A673 (cell line): ENCODE results near the genes PFDN1 and HBEGF.

DNA sequence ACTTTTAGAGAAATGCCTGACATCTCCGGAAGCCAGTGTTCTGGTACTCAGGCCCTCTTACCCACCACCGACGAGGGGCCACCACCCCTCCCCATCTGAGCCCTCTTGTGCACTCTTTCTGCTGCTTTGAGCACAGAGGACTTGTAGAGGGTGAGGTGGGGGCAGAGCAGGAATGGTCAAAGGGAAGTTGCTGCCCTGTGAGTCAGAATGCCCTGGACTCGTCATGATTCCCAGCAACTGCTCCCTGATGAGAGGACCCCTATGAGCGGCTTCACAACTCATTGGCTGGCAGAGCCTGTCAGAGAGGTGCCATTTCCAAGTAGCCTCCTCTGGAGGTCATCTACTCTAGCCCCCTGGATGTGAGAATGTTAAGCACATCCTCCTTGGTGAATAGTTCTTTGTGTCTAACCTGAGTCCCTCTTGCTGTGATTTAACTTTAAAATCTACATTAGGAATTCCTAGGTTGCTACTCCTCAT lies 813 bp downstream of the ECSCR start:
- PRO-cap: no peak

- PRO-cap: no peak
Observed at GRCh38 chr5:139474780-139475197, 4.0 kb downstream of the SMIM33 start.

GRCh38 chr5:139511753-139511973 lies 29.1 kb upstream of the STING1 start:
- PRO-cap: no peak

- PRO-cap: no peak
Observed at GRCh38 chr5:139566478-139566860, 5.3 kb downstream of the UBE2D2 start.

DNA sequence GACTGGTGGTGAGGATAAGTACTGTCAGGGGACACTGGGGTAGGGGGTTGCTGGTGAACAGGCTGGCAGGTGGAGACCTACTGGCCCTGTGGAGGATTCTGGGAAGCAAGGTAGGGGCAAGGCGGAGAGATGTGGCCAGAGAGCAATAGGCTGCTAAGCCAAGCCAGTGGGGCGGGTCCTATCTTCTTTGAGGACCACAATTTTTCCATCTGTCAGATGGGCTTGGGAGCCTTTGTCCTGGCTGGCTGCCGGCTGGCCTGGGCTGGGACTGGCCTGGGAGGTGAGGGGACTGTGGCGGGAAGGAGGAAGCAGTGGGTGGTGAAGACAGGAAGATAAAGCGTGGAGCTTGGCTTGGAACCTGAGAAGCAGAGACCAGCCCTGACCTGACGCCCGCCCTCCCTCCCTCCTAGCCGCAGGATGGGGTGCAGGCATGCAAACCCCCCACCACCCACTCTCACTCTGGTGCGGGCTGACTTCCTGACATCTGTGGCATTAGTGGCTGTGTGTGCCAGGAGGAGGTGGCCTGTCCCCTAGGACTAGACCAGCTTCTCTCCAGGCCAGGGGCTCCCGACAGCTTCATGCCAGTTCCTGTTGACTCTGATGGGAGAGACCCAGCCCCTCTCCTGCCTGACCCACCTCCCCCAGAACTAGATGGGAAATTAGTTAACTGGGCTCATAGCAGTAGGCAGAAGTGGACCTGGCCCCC lies 9.5 kb downstream of the CXXC5 start:
- PRO-cap: no peak

DNA sequence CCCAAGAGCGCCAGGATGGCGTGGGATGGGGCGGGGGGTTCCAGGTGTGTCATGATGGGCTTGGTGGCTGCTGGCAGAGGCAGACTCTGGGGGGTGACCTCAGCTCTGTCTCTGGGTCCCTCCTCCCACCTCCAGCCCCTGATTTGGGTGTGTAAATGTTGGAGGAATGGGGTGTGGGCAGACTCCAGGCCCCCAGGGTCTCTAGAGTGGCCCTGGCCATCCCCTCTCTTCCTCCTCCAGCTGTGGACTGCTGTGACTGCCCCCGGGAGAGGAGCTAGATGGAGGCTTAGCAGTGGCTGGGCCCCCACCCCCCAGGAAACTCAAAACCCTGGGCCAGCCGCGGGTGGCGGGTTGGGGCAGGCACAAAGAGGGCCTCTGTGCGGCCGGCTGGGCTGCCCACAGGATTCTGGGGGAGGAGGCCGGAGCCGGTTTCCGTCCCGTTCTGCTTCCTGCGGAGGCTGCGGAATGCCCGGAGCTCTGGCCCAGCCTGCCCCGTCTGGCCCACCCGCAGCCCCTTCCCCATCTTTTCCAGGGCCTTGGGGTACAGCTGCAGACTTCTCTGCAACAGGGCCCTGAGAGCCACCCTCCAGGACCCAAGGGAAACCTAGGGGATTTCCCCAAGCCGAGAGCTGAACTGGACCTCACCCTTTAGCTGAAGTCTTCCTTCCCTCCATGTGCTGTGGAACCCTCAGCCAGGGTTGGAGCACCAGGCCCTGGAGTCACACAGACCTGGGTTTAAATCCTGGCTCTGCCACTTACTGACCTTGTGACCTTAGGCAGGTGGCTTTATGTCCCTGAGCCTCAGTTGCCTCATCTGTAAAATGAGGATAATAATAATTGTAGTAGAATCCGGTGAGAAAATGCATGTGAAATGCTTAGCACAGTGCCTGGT lies 23.3 kb downstream of the CXXC5 start:
- PRO-cap: no peak

- PRO-cap: no peak
Observed at GRCh38 chr5:139676688-139677522, 28.8 kb downstream of the CXXC5 start.

- PRO-cap: unidirectional peak, plus-strand start at chr5:139683419
Observed at GRCh38 chr5:139683242-139683496, 35.0 kb downstream of the CXXC5 start.

DNA sequence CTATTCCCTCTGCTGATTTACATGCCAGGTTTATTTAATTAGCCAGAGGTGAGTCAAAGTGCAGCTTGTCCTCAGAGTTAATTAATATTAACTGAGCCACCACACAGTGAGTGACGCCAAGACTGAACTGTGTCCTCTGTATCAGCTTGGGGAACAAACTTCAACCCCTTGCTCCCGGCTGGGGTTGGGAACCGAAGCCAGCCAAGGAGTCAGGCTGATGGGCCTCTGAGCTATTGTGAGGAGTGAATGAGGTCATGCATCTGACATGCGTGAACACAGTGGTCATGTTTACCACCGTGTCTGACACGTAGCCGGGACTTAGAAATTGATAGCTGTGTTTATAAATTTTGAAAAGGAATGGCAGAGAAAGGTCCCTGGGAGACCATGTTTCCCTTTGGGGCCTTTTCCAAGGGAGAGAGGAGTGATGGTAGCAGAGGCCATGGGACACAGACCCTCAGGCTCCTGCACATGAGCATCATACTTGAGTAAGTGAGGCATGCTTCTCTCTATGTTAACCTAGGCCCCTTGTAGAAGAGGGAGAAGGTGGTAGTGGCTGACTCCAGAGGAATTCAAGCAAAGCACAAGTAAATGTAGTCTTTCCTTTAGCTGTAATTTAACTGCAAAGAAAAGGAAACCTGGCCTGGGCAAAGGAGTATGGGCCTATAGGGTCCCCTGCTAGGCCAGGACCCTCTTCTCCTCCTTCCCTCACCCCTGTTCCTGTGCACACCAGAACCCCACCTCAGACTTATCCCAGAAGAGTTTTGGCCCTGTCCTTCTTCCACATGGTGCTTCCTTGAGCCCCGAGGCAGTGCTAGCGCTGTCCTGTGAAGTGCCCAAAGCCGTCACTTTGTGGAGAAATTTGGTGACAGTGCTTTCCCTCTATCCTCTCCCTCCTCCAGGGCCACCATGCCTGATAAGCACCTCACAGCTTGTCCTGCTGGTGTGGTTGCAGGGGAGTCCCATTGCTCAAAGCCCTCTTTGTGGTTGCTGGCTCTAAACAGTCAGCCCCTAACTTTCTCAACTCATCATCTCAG lies 17.4 kb downstream of the IGIP start:
- PRO-cap: no peak

DNA sequence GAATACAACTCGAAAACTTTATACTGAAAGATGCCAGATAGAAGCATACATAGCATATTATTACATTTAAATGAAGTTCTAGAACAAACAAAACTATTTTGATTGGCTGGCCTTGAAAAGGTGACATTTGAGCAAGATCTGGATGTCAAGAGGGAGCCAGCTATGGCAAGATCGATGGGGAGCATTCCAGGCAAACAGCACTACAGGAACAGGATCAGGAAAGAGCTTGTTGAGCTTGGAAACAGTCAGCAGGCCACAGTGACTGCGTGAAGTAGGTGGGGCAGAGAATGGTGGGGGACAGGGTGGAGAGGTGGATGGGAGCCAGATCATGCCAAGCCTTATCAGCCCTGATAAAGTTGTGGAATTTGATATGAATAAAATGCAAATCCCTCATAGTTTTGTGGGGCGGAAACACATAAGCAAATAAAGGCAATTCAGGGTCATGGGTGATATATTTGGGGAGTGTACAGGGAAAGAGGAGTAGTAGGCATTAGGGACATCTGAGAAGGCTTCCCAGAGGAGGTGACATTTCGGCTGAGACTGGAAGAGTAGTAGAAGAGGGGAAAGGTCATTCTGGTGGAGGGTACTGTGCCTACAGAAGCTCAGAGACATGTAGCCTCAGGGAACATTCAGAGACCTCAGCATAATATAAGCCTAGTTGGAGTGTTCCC lies 9.9 kb upstream of the CYSTM1 start:
- PRO-cap: no peak

GRCh38 chr5:140219641-140220063 lies 44.7 kb downstream of the CYSTM1 start:
- PRO-cap: no peak

GRCh38 chr5:140257437-140258102 lies 45.3 kb downstream of the PFDN1 start:
- PRO-cap: no peak

GRCh38 chr5:140259268-140260110 lies 43.4 kb downstream of the PFDN1 start:
- PRO-cap: no peak

GRCh38 chr5:140273268-140273851 lies 29.5 kb downstream of the PFDN1 start:
- PRO-cap: no peak

GRCh38 chr5:140280461-140281192 lies 22.3 kb downstream of the PFDN1 start:
- PRO-cap: no peak

GRCh38 chr5:140302538-140303615 lies at the start of gene PFDN1:
Gene PFDN1, minus strand, starts transcription at chr5:140303101.
- PRO-cap: bidirectional peak, plus-strand start at chr5:140303227, minus-strand start at chr5:140303090; bidirectional peak, plus-strand start at chr5:140303451, minus-strand start at chr5:140303446

DNA sequence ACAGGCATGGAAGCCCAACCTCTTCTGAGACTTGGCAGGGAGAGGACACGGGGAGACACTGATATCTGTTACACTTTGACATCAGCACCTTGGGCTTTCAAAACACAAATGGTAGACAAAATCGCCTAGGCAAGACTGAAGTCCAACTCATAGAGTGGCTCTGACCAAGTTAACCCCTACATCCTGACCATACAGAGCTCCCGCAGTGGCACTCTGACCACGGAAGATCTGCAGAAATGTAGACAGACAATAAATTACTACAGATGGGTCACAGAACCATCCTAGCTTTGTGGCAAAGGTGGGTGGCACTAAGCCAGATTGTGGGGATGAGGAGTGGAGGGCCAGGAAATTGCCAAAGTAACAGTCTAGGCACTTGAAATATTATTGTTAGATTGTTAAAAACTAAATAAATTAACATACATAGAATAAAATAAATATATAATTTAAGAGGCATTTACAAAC lies 13.1 kb downstream of the HBEGF start:
- PRO-cap: no peak

- PRO-cap: no peak
Observed at GRCh38 chr5:140341464-140342178, 4.8 kb downstream of the HBEGF start.

DNA sequence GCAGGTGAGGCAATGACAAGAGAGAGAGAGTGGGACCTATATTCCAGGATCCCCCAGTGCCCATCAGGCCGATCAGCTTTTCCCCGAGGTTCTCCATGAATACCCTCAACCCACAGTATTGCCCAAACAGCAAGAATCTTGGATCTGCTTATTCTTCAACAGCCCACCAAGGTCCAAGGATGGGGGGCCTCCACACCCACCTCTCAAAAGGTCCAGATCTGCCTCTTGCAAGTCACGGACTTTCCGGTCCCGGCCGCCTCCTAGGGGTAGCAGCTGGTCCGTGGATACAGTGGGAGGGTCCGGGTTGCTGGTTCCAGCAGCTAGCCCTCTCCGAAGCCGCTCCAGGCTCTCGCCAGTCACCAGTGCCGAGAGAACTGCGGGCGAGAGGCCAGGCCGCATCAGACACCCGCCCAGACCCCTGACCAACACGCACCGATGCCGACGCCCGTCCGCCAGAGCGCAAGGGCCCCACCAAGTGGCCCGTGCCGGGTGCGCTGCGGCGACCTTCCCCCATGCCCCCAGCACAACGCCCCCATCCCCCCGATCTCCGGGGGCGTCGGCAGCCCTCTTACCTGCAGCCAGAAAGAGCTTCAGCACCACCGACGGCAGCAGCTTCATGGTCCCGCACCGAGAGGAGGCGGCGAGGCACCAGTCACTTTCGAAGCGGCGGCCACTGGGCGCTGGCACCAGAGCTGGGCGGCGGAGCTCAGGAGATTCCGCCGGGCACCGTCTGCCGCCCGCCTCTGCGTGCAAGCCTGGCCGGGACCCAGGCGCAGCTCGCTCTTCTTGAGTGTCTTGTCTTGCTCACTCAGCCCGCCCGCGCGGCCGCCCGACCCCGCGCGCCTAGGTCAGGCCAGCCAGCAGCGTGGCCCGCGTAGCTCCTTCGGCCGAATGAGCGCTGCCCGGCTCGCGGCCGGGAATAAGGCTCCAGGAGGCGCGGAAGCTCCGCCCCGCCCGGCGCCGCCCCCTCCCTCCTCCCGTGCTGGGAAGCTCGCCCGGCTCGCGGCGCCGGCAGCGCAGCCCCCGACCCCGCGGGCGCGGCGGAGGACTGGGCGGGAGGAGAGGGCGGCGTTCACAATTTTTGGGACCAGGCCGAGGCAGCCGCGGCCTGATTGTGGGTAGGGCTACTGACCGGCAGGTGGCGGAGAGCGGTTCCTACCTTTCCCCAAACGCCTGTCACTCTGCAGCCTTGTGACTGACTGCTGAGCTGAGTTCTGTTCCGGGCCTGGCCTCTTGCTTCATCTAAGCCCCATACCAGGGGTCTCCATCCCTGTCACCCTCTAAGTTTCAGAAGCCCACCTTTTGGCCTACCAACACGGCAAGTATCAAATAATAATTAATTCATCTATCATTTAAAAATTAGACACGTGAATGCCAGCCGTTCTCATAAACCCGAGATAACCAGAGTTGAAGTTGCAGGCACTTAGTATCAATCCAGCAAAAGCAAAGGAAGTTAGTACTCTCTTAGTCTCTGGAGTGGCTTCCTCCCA lies at the start of gene HBEGF:
Gene HBEGF, minus strand, starts transcription at position 893 of the 1,490 bp plus-strand sequence.
- PRO-cap: unidirectional peak, minus-strand start at position 893 of the sequence

DNA sequence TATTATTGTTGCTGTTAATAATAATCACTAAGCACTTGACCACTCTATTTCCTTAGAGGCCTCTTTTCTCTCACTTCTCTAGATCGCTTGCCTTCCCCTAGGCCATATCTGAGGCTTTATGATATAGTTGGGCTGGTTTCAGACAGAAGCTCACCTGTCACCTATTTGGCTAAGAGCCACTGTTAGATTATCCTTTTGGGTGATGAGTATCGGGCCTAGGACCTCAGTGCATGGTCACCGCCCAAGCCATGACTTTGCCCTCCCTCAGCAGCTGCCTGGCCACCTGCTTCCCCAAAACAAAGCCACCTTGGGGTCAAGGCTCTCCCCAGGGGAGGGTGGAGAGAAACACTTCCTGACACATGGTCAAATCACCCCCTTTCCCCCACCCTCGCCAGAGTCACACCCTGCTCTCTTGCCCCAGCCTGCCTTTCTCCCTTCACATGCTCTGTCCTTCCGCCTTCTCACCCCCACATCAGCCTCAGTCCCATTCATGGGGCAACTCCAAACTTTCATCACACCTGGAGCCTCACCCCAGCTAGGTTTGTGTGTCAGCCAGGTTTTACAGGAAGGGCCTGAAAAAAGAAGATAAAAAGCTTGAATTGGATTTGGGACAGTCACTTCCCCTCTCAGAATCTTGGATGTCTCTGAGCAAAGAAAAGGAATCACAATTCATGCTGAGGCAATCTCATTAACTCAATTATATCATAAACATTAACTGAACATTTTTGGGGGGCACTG lies 1.7 kb upstream of the HBEGF start:
- PRO-cap: no peak